Hair follicular keratinocyte (primary cell): ENCODE data around the gene LIPG.

- RAMPAGE, long total RNA: no peak
These were observed 191.8 kb downstream of the CTIF start for GRCh38 chr18:48730683-48731039.

- RAMPAGE, long total RNA: no peak
These were observed 196.2 kb downstream of the CTIF start for GRCh38 chr18:48734897-48735592.

DNA sequence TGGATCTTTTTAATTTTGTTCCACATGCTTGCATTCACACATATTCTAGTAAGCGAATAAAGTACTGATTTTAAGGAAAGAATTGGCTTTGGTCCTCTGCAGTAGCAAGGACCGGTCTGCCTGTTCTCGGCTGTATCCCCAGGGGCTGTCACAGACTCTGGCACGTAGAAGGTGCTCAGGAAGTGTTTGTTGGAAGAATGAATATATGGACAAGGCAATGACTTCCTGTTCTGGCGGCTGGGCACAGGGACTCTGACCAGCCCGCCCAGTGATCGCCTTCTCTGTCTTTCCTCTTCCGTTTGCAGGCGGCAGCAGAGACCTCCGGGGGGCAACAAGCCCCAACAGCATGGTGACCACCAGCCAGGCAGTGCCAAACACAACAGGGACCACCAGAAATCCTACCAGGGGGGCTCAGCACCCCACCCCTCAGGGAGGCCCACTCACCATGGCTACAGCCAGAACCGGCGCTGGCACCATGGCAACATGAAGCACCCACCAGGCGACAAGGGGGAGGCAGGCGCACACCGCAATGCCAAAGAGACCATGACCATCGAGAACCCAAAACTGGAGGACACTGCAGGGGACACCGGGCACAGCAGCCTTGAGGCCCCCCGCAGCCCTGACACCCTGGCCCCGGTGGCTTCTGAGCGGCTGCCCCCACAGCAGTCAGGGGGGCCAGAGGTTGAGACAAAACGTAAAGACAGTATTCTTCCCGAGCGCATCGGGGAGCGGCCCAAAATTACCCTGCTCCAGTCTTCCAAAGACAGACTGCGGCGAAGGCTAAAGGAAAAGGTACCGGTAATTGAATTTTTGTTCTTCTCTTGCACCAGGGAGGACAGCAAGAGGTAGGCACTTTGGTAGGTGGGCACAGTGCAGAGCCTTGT, 192.9 kb downstream of the SMAD7 start:
- RAMPAGE, long total RNA: no peak

DNA sequence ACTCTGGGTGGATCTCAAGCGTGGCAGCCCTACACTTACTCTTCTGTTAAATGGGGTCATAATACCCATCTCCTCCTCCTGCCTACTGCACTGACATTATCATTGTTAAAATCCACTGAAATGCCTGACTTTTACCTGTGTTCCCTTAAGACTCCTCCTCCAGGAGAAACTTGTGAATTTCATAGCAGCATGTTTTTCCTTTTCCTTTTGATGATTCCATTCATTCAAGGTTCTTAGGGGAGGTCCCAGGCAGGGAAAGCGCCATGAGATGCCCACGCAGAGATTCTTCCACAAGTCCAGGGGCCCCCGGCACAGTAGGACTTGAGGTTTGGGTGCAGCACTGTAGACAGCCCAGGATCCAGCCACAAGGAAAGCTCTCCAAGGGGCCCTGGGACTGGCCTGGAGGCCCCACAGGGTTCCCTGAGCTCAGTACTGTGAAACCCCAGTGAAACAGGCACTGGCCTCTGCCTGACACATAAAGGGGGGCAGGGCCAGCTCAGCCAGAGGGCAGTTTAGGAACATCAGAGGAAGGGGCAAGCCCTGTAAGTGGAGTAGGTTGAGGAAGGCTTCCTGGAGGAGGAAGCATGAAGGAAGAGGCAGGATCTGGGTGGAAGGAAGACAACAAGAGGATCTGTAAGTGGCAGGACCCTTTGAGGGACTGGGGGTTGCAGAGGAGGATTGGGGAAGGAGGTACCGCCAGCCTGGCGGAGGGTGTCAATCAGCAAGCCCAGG, 175.4 kb downstream of the SMAD7 start:
- RAMPAGE, long total RNA: no peak

GRCh38 chr18:48779942-48780825, 170.6 kb downstream of the SMAD7 start:
- RAMPAGE, long total RNA: no peak

DNA sequence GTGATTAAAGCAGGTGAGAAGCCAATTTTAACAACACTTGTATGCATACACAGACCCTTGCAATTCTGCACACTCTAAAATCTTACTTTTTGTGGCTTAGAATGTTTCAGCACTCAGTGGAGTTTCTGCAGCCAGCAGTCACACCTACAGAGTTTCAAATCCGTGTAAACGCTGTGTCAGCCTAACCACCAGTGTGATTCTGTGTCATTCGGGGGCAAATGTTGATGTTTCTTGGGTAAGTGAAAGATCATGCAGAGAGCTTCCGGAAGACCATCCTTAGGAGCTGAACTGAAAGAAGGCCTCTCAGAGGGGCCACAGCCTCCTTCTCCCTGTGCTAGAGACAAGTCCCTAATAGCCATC, 82.4 kb downstream of the SMAD7 start:
- RAMPAGE, long total RNA: no peak

GRCh38 chr18:48878264-48878791, 72.4 kb downstream of the SMAD7 start:
- RAMPAGE, long total RNA: no peak

DNA sequence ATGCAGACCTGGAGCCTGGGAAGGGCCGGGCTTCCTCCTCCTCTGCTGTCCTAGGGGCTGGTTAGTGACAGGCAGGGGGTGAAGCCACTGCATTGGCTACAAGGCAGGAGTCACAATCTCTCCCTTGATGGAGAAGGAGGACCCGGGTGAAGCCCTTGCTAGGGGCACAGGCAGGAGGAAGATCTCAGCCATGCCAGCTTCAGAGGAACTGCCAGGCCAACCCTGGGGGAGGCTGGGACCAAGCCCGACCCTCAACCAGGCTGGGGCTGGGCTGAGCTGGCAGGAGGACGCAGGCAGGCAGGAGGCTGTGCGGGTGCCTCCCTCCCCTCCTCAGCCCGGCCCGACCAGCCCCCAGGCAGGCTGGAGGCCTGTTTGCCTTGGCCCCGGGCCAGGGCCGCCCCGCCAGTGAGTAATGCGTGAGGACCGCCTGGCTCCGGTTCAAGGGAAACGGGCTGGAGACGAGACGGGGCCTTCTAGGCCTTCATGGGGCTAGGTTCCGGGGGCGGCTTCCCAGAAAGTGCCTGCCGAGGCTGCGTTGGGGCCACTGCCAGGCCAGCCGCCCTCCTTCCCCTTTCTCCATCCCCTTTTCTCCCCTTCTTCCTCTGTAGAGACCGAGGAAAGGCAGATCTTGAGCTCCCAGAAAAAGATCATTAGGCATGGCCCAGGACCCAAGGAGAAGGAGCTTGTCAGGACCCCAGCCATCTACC, 48.8 kb downstream of the SMAD7 start:
- RAMPAGE, long total RNA: no peak

- RAMPAGE, long total RNA: no peak
These were observed 15.8 kb downstream of the SMAD7 start for GRCh38 chr18:48934634-48935622.

DNA sequence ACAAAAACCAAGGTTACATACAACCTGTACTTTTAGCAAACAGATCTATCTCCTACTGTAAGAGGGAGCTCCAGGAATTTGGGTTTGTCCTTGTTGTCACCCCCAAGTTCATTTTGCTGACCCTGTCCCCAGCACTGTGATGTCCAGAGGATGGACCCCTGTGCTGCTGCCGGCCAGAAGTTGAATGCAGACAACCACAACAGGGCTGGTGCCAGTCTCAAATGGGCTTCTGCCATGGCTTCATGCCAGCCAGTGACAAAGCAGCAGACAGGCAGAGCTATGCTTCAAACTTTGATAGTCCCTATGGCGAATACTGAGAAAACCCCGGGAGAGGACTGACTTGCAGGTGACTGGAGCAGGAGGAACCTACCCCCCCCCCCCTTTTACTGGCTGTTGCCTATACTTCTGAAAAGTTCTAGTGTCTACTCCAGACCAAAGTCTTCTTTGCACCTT, 3.2 kb downstream of the SMAD7 start:
- RAMPAGE, long total RNA: no peak

DNA sequence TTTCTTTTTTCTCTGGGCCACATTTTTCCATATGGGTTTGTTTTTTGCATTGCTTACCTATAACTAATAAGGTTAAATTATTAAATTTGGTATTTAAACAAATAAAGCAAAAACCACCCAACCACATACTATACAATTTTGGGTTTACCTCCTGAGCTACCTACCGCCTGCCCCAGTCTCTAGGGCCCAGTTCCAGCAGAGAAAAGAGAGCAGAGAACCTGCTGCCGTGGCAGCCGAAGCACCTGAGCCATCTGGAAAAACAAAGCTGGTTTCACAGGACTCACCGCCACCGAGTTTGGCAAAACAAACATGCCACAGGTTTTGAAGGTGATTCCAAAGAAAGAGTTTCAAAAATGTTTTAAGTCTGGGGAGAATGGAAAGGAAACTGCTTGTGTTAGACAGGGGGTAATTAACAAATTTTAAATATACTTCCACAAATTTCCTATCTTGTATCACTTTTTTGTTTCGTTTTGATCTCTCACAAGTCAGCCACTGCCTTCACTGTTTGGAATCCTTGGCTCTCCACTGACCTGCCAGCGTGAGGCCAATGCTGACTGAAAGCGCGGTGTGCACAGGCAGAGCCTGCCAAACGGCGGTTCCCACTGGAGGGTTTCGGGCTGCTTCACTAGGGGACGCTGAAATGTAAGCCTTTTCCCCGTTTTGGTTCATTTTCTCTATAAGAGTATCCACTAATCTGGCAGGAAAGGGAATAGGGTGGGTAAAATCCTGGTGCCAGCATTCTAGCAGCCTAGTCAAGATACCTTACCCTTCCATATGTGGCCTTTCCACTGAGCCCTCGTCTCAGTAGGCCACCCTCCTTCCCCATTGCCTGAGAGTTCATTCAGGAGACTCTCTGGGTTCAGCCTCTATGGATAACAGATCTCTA, 91.7 kb downstream of the DYM start:
- RAMPAGE, long total RNA: no peak

- RAMPAGE, long total RNA: no peak
These were observed at the start of gene LIPG for GRCh38 chr18:49561254-49562384. TSS of gene LIPG (plus strand) at chr18:49562057.

GRCh38 chr18:49564156-49564933, 2.5 kb downstream of the LIPG start:
- RAMPAGE, long total RNA: no peak

DNA sequence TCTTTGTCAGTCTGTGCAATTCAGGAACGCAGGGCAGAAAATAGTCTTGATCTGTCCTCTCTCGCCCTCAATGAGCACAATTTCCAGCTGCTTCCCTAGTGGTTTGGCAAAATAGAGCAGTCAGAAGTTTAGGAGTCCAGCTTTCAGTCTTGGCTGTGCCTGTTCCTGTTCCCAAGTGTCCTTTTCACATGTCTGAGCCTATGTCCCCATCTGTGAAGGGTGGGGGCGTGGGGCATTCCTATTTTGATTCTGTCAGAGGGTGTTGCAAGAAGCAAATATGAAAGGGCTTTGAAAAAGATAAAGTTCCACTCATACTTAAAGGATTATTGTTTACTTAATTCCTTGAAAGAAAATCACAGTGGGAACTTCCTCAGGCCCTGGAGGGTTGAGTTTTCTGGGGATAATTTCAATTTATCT, 83.7 kb downstream of the ACAA2 start:
- RAMPAGE, long total RNA: no peak

DNA sequence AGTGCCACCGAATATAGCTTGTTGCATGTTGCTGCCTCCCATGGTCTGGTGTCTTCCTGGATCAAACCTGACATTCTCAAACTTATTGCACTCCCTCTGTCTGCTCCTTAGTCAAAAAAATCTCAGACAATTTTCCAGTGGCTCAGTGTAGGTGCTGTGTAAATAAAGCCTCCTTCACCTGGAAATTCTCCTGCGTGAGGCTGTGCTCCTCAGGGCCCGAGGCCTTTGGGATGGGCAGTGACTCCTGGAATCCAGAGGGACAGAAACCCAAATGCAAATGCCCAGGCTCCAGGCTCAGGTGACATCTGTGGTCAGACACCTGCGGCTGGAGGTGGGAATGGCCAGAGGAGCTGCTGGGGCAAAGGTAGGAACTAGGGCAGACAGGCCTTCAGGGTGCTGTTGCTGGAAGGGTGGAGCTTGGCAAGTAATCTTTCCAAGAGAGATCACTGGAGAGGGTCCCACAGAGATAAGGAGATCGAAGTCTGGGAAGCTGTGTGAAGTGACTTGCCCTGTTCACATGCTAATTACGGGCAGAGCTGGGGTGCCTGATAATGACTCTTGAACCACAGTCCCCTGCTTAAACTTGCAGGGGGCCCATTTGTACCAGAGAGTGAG, 82.5 kb downstream of the ACAA2 start:
- RAMPAGE, long total RNA: no peak

- RAMPAGE, long total RNA: start-site peak on the plus strand at chr18:49814003-49814031, 110 and 36 reads in 2 replicates
These were observed 774 bp upstream of the ACAA2 start for GRCh38 chr18:49813785-49814828.

DNA sequence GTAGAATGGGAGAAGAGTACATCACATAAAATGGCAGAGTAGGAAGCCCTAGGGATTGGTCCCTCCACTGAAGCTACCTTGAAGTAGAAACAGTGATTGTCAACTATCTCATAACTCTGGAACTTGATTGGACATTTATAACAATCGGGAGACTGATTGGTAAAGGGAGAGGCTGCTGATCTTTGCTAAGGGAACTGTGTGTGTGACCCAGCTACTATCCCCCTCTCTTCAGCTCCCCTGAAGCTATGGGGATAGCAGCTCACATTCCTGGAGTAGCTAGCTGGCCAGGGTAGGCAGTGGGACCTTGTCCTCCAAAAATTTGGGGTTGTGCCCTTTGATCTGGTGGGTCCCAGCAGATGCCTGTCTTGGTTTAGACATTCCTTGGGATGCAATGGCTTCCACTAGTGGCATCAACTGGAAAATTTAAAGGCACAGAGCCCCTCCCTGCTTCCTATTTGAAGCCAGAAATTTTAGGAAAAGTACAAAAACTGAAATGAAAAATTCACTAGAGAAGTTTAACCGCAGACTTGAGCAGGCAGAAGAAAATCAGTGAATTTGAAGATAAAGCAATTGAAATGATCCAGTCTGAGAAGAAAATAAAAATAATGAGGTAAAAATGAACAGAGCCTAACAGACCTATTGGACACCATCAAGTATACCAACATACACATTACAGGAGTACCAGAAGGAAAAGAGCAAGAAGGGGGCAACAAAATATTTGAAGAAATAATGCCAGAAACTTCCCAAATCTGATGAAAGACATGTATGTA, 13.9 kb upstream of the ACAA2 start:
- RAMPAGE, long total RNA: no peak

- RAMPAGE, long total RNA: no peak
These were observed 24.6 kb upstream of the ACAA2 start for GRCh38 chr18:49837853-49838423.

DNA sequence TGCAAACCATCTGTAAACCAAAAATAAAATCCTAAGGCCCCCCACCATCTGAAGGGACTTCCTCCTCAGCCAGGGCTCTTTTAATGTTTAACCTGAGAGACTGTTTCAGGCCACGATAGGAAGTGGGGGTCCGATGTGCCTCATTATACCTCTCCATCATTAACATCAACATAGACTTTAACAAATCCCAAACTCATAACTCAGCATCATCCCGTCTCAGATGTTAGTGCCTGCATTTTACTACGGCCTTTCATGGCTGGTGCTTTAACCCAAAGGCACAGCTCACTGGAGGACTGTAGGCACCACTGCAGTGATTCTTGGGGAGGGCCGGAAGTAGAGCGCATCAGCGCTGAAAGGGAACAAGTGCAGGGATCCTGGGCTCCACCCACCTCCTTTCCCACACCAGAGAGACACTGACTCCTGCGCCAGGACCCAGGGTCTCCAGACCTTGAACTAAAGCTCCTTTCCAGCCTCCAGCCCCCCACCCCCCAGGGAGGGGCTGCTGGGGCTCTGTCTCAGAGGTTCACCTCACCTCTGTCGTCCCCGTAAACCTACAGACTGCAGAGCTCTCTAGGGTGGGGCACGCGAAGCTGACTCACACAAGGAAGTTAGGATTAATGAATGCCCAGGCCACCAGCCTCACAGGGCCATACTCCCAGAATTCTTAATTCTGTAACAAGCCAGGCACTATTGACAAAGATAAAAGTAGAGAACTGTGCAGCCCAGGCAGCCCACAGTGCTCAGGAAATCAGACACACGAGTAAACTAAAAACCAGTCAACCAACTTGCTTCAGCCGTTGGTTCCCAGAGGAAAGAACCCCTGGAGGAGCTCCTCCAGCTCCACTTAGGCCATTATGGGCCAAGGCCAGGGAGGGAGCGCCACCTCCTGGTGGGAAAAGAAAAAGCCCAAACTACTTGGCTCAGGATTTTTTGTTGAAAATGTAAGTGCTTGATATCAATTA, 45.0 kb upstream of the ACAA2 start:
- RAMPAGE, long total RNA: no peak

- RAMPAGE, long total RNA: no peak
These were observed 62.4 kb upstream of the ACAA2 start for GRCh38 chr18:49875560-49876210.